Measurements from ENCODE around the genes PSAT1, SPATA31D3 and SPATA31D1.

GRCh38 chr9:78021617-78022113, 9.9 kb downstream of the GNAQ start:
- PRO-cap = no peak
- RAMPAGE, long total RNA, 4 experiments = no peak in any of the 4 experiments

GRCh38 chr9:78031092-78031695, 417 bp downstream of the GNAQ start:
- PRO-cap = unidirectional peak, plus-strand start at chr9:78031651
- RAMPAGE, long total RNA, 4 experiments = start-site peak on the minus strand in 1 of 4 experiments, at chr9:78031227-78031335 at its widest, 94 reads per replicate

GRCh38 chr9:78239346-78239770, 3.5 kb downstream of the CEP78 start:
- PRO-cap = no peak
- RAMPAGE, long total RNA, 4 experiments = no peak in any of the 4 experiments

DNA sequence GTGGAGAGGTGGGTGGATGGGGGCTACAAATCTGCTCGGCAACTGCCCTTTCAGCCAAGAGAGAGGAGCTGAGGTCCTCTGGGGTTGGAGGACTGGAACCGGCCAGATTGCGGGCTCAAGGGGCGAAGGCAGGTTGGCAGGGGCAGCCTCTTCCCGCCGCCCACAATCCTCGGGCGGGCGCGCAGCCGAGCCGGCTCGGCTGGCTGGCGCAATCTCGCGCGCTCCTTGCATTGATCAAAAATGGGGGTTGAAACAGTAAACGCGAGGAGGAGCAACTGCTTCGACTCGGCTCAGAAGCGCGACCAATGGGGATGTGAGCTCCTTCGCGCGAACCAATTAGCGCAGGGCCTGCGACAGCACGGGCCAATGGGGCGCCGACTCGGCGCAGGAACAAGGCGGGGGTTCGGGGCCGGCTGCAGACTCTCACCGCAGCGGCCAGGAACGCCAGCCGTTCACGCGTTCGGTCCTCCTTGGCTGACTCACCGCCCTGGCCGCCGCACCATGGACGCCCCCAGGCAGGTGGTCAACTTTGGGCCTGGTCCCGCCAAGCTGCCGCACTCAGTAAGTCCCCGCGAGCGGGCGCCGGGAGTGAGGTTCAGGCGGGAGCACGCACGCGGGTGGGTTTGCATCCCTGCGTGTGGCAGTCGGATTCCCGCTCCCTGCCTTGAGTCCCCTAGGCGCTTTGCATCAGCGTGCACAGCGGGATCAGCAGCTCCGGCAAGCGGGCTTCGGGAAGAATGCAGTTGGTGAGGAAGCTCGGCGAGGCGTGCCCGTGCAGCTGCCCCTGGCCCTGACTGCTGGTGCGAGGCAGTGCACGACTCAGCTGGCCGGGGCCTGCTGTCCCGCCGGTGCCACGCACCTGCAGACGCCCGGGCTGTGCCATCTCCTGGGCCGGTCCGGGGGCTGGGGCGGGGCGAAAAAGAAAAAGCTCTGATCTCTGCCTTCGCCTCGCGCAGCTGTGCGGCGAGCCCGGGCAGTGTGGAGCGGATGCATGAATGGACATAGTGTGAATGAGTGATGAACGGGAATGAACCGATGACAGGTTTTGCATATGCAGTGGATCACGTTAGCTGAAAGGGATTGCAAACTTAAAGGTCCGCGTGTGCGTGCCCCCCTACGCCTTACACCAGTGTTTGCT, at the start of gene PSAT1:
PSAT1 (plus strand) TSS at position 416 of the 1,138 bp plus-strand sequence.
- PRO-cap = bidirectional peak, plus-strand start at position 418 of the sequence, minus-strand start at position 241 of the sequence
- RAMPAGE, long total RNA, 4 experiments = start-site peak on the plus strand in 1 of 4 experiments, centred at position 432 of the sequence, 17 reads per replicate

- PRO-cap = no peak
- RAMPAGE, long total RNA, 4 experiments = no peak in any of the 4 experiments
These were observed 404.0 kb downstream of the TLE4 start for GRCh38 chr9:79975617-79976360.

DNA sequence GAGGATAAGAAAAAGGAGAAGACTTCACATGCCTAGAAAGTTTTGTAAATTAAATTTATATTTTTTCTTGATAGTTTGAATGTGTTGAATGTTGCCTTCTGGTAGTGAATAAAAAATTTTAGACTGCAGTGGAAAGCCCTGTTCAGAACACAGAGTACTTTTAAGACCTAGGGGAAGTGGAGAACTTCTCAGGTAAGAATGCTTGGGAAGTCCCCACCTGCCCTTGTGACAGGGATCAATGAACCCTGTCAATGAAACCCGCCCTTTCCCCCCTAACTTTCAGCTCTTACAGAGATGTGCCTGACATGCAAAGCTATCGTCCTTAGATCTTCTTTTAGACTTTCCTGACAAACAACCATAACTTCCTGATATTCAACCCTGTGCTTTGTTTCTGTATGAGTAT, 562.7 kb downstream of the TLE4 start:
- PRO-cap = no peak
- RAMPAGE, long total RNA, 4 experiments = no peak in any of the 4 experiments

DNA sequence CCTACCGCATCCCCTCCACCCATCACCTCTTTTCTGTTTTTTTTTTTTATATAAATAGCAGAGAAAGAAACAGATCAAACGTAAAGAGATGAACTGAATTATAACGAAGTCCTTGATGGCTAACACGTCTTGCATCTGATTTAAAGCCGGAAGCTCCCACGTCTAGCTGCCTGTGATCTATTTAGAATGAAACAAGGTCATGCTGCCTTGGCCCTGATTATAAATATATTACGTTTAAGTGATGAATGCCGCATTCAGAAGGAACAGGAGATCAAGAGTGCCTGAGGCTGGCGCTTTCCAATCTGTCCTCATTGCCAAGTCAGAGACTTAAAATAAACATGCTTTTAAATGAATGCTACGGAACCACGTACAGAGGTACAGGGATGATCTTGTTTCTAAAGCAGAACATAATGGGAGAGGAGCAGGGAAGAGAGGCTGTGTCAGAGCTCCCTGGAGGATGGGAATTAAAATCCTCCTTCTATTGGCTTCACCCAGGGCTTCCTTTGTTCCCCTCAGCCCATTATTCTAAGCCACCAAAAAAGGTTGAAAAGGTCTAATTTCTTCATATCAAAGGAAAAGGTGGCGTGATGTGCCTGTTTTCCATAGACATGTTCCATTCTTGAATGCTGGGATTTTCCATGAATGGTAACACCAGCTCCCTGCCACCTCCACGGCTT, 292.8 kb downstream of the TLE1 start:
- PRO-cap = no peak
- RAMPAGE, long total RNA, 4 experiments = no peak in any of the 4 experiments

- PRO-cap = no peak
- RAMPAGE, long total RNA, 4 experiments = no peak in any of the 4 experiments
These were observed 4.2 kb downstream of the TLE1 start for GRCh38 chr9:81684808-81685852.

GRCh38 chr9:81943168-81943734, at the start of gene SPATA31D3:
Gene SPATA31D3 (plus strand): TSS chr9:81943500.
- PRO-cap = no peak
- RAMPAGE, long total RNA, 4 experiments = no peak in any of the 4 experiments

- PRO-cap = no peak
- RAMPAGE, long total RNA, 4 experiments = no peak in any of the 4 experiments
These were observed at the start of gene SPATA31D1 for GRCh38 chr9:81988668-81989024. Gene SPATA31D1 (plus strand): TSS chr9:81988772.

GRCh38 chr9:82369109-82369731, 380.6 kb downstream of the SPATA31D1 start:
- PRO-cap = no peak
- RAMPAGE, long total RNA, 4 experiments = no peak in any of the 4 experiments

DNA sequence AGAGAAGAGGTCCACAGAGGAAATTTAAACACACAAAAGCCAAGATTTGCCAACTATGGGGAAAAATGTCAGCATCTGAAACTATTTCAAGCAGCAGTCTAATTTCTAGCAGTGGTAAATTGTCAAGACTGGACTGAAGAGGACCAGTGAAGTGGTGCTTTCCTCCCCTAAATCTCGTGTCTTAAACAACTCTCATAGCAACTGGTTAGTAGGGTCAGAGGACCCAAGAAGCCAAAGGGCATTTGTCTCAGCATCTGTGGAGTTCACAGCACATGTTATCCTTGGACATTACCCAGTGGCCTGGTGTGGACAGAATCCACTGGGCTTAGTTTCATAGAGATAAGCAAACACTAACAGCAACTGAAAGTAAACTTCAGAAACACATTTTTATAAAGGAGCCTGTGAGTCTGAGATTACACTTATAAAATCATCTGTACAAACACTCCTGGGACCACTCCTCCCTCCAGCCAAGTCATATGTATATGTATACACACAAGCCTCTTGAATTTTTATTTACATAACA, 458.0 kb downstream of the RASEF start:
- PRO-cap = no peak
- RAMPAGE, long total RNA, 4 experiments = no peak in any of the 4 experiments

- PRO-cap = no peak
- RAMPAGE, long total RNA, 4 experiments = start-site peak on the minus strand in 1 of 4 experiments, at chr9:83025807-83025898 at its widest, 7 reads per replicate
These were observed 37.3 kb downstream of the RASEF start for GRCh38 chr9:83025541-83026115.

DNA sequence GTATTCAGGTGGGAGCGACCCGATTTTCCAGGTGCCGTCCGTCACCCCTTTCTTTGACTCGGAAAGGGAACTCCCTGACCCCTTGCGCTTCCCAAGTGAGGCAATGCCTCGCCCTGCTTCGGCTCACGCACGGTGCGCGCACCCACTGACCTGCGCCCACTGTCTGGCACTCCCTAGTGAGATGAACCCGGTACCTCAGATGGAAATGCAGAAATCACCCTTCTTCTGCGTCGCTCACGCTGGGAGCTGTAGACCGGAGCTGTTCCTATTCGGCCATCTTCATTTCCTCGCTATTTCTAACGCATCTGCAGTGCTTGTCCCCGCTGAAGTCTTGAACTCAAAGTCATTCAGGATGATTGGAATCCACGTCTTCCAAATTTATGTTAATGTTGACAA, 165.7 kb upstream of the RASEF start:
- PRO-cap = no peak
- RAMPAGE, long total RNA, 4 experiments = no peak in any of the 4 experiments

- PRO-cap = no peak
- RAMPAGE, long total RNA, 4 experiments = no peak in any of the 4 experiments
These were observed 218.5 kb upstream of the RASEF start for GRCh38 chr9:83281311-83281946.

DNA sequence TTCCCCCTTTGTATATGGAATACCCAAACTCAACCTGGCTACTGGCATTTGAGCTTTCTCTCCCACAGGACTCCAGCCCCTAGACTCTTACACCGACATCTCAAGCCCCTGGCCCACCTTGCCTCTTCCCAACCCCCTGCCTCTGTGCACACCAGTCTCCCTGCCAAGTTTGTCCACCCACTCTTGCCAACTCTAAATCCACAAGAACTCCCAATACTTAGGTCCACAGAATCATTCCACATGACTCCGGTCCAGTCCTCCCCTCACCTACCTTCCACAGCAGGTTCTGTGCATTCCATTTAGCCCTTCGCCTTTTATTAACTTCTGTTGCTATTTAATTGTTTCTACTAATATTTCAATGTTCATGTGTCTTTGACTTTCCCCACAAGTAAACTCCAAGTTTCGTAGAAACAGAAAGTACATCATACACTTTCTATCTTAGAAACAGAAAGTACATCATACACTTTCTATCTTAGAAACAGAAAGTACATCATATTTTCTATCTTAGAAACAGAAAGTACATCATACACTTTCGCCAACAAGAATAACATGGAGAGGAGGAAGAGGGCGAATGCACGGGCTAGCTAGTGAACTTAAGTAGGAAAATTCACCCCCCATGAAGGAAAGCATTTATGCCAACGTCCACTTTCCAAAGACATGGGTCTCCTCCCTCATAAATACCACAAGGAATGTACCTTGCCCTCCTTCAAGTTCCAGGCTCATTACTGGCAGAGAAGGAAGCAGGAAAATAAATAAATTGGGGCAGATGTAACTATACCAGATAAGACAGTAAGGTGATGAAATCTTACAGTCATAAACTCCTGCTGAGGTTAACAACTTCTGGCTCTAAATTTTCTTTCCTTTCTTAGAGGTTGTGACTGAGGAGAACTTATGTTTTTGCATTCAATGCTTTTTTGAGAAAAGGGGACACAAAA, 64.8 kb downstream of the FRMD3 start:
- PRO-cap = bidirectional peak, plus-strand start at position 550 of the sequence, minus-strand start at position 396 of the sequence; bidirectional peak, plus-strand start at position 868 of the sequence, minus-strand start at position 651 of the sequence
- RAMPAGE, long total RNA, 4 experiments = no peak in any of the 4 experiments

- PRO-cap = no peak
- RAMPAGE, long total RNA, 4 experiments = no peak in any of the 4 experiments
These were observed 33.4 kb downstream of the IDNK start for GRCh38 chr9:83656334-83656770.

- PRO-cap = no peak
- RAMPAGE, long total RNA, 4 experiments = no peak in any of the 4 experiments
These were observed 9.7 kb upstream of the C9orf64 start for GRCh38 chr9:83965964-83966933.

- PRO-cap = no peak
- RAMPAGE, long total RNA, 4 experiments = no peak in any of the 4 experiments
These were observed 27.8 kb upstream of the SLC28A3 start for GRCh38 chr9:84368213-84368871.

DNA sequence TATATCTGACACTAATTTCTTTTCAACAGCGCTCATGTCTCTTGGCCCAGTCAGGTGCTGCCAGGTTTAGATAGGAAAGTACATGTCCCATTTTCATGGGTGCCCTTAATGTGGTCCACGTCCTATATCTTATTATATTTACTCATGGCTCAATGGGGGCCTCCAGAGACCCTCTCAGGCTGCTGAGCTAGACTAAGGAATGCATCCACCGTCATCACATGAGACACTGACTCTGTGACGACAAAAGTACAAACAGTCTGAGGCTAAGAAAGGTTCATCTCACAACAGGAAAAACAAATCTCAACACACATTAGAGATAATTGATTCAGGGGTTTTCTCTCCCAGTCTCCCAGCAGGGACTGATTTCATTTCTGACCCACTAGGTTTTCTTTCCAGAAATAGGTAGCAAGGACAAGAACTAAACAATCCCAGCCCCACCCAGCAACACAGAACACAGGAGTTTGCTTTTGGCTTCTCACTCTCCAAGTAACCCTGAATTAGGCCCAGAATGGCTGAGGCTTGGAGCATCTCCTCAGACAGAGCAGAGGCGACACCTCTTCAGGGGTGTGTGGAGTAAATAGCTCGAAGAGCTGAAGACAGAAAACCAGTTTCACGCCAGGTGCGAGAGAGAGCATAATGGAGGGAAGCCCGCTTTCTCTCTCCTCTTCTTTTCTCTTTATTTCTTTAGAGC, 144.4 kb downstream of the NTRK2 start:
- PRO-cap = no peak
- RAMPAGE, long total RNA, 4 experiments = no peak in any of the 4 experiments

All from Peyer's patch (tissue), 4 donors.